AG08470 (cell line): ENCODE measurements around the genes COMMD7 and BPIFB1.

- RRBS, result no CpG with 5 or more reads among the region's 8 CpGs
Observed at GRCh38 chr20:32477918-32478498, 107.1 kb downstream of the NOL4L start.

- RRBS, result 1% methylated on average over 39 of the region's 70 CpGs
Observed at GRCh38 chr20:32743047-32743809, at the start of gene COMMD7. TSS of gene COMMD7 (minus strand) at chr20:32743467.

DNA sequence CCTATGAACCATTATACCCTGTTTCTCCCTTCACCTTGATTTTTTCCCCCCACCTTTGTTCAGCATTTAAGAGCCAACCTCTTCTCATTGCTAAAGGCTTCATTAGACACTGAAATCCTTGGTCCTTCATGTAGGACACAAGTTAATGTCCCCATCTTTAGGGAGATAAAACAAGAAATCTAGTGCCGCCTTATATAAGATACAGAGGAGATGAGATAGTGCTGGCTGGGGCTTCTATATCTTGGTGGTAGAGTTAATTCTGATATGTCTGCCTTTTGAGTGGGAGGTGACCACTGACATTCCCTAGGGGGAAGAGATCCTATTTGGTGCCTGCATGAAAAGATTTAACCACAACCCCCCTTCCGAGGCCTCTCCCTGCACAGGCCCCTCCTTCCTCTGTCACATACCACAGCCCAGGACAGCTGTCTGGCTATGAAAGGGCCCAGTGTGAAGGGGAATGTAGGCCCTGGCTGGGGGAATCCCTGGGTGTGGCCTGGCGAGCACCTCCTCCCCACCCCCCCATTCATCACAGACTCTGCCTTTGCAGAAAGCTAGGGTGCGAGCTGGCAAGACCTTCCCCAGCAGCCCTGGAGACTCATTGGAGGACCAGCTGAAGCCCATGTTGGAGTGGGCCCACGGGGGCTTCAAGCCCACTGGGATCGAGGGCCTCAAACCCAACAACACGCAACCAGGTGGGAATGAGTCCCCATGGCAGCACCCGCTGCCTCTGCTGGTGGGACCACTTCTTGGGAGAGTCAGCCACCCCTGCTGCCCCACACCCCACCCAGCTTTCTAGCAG lies 27.5 kb upstream of the MAPRE1 start:
- RRBS, result no CpG with 5 or more reads among the region's 8 CpGs

DNA sequence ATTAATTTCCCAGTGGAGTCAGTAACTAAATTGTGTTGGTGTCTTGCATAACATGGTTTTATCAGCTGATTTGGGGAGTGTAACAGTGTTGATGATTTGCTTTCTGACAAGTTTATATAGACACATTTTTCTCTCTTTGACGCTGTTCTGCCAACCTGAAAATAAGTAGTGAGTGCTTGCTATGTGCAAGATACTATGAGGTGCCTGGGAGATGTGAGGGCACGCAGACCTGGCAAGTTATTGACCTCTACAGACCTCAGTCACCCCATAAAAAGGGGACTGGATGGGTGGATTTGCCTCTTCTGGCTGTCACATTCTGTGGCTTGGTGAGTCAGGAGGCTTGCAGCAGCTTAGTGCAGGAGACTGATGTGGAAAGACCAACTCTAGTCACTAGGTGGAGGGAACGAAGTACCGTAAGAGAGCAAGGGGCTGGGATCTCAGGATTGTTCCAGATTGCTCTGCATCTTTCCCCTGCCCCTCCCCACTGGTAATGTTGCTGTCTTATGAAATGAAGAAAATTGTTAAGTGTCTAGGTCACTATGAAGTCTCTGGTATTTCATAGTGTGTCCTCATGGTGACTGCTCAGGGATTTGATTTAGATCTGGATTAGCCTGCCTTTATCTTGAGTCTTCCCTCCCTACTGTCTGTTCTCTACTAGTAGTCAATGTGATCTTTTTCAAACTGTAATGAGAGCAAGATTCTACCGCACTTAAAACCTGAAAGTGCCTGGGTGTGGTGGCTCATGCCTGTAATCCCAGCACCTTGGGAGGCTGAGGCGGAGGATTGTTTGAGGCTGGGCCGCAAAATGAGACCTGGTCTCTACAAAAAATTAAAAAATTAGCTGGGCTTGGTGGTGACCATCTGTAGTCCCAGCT lies 3.4 kb downstream of the MAPRE1 start:
- RRBS, result no CpG with 5 or more reads among the region's 7 CpGs

- RRBS, result no CpG with 5 or more reads among the region's 5 CpGs
Observed at GRCh38 chr20:32859037-32859414, 303 bp downstream of the EFCAB8 start.

DNA sequence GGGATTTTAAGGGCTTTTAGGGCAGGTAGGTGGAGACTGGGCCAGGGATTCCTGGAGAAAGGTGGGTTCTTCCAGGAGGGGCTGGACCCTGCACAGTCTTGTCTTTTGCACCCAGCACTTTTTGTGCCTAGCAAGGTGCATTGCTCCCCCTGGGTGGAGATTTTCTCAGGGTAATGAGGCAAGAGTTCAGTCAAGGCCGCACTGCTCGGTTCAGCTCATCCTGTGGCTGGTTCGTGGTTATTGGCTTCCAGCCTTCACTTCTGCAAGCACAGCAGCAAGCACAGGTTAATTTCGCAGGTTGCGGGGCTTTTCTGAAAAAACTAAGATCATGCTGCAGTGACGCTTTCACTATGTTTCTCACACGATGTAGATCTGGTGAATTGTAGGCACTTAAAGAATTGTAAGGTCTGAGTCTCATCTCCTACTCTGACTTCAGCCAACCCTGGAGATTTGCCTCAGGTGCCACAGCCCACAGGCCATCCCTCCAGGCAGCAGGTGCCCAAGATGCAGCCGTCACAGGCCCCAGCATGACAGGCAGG lies 37.2 kb downstream of the SUN5 start:
- RRBS, result no CpG with 5 or more reads among the region's 8 CpGs

- RRBS, result no CpG with 5 or more reads among the region's 12 CpGs
Observed at GRCh38 chr20:32968669-32969259, 35.5 kb downstream of the SUN5 start.

DNA sequence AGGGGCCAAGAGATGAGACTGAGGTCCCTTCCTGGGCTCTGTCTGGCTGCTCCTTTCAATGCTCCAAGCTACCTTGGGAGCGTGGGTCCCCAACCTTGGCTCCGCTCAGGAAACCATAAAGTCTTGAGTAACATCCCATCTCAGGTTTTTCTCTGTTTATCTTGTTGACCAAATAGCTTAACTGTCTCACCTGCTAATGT lies 237 bp upstream of the BPIFA1 start:
- RRBS, result no CpG with 5 or more reads among the region's 2 CpGs

GRCh38 chr20:33276118-33276617 lies 6.8 kb upstream of the BPIFB1 start:
- RRBS, result no CpG with 5 or more reads among the region's 9 CpGs

DNA sequence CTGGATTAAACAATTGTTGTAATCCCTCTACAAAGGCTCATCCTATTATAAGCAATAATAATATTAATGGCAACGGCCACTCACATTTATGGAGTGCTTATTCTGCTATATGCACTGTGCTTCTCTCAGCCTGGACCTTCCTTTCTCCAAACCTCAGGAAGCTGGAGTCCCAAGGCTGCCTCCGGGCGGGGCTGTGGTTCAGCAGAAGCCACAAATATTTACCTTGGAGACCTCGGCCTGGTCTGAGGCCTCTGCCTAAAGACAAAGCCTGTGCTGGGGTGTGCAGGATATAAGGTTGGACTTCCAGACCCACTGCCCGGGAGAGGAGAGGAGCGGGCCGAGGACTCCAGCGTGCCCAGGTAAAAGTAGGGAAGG lies at the start of gene BPIFB1:
Gene BPIFB1, plus strand, starts transcription at position 319 of the 375 bp plus-strand sequence.
- RRBS, result no CpG with 5 or more reads among the region's 8 CpGs

- RRBS, result no CpG with 5 or more reads among the region's 7 CpGs
Observed at GRCh38 chr20:33332676-33333019, 49.6 kb downstream of the BPIFB1 start.

- RRBS, result no CpG with 5 or more reads among the region's 4 CpGs
Observed at GRCh38 chr20:33561950-33562630, 72.2 kb downstream of the CBFA2T2 start.

- RRBS, result no CpG with 5 or more reads among the region's 4 CpGs
Observed at GRCh38 chr20:33690028-33690344, 3.8 kb upstream of the E2F1 start.

DNA sequence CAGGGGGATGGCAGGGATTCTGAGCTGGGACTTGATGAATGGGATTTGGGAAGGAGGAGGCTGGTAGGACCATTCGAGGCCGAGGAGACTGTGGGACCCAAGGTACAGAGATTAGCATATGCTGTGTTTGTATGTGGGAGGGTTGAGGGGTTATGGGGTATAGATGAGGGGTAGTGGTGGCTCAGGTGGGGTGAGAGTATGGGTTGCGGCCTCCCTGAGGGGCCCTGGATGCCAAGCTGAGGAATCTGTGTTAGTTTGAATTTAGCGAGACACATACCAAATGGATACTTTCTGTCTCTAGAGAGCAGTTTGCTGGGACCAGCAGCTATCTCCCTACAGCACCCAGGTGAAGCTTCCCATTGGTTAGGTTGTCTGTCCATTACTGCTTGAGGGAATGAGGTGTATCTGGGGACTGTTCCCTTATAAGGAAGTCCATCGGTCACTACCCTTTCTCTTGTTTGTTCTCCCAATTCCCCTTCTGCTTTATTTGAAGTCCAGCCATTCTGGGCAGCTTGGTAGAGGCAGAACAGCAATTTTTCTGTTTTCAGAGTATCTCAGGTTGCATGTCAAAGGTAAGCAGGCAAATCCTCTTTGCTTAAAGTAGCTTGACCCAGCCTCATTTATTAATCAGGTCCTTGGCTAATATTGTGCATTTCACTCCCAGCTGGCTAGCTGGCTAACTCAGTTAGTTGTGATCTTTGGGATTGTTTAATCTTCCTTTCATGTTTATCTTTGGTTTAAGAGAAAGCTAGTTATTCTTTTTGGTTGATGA lies 15.3 kb downstream of the CHMP4B start:
- RRBS, result no CpG with 5 or more reads among the region's 5 CpGs

DNA sequence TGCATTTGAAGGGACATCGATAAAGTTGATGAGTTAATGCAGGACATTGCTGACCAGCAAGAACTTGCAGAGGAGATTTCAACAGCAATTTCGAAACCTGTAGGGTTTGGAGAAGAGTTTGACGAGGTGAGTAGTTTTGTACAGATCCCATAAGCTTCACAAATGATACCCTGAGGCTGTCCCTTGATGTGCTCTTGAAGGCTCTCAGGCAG lies 39.7 kb downstream of the CHMP4B start:
- RRBS, result no CpG with 5 or more reads among the region's 3 CpGs

- RRBS, result no CpG with 5 or more reads among the region's 1 CpG
Observed at GRCh38 chr20:33855853-33856341, 44.7 kb downstream of the CHMP4B start.

GRCh38 chr20:33858295-33858623 lies 47.1 kb downstream of the CHMP4B start:
- RRBS, result no CpG with 5 or more reads among the region's 3 CpGs

DNA sequence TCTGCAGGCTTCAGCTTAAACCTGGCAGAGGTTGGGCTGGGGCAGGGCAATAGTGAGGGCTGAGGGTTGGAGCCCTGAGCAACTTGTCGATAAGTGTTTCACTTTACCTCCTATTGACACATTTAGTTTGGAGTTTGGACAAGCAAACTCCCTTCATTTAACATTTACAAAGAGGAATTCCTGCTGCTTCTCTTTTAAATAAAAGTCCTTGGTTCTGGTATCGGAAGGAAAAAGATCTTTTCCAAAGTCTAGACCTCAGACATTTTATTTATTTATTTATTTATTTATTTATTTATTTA lies 32.4 kb downstream of the RALY start:
- RRBS, result no CpG with 5 or more reads among the region's 2 CpGs

GRCh38 chr20:34081124-34082139 lies 30.6 kb downstream of the EIF2S2 start:
- RRBS, result 79% methylated on average over 2 of the region's 13 CpGs

DNA sequence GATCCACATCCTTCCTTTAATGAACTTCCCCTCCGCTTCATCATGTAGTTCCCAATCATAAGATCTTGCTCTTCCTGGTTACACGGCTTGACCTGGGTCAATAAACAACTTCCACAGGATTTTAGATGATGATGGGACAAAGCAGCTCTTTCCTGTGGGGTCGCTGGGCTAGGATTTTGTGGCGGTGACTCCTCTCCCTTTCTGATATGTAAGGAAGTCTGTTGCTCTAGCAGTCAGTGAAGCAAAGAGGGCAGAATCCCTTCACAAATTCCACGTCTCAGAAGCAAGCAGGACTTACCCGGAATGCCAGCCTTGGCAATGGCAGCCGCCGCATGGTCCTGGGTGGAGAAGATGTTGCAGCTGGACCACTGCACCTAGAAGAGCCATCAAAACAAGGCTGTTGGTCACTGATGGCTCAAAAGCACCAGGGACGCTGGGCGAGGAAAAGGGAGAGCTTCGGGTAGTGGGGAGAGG lies 9.3 kb downstream of the AHCY start:
- RRBS, result no CpG with 5 or more reads among the region's 11 CpGs